Measurements from ENCODE around the genes WWC2, CLDN22 and CDKN2AIP.

DNA sequence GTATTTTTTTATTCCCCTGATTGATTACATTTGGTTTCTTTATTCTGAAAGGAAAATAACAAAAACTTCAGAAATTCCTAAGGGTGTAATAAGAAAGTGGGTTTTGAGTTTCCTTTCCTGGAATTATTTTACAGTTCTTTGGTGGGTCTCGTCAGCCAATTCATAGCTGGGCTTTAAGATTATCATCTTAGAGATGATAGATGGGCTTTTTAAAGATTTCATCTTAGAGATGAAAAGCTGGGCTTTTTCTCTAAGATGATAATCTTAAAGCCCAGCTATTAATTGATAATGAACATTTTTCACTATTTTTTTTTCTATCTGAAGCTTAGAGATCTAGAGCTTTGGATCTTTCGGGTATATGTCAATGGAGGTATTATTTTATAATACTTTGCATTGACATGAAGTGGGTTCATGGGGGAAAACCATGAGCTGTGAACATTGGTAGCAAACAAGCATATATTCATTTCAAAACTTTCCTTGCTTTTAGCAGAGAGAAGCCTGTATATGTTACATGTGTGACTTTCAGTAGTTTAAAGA lies 11.2 kb downstream of the SPCS3 start:
- PRO-cap: no peak

GRCh38 chr4:176492571-176493408 lies 173.0 kb downstream of the SPCS3 start:
- PRO-cap: no peak

GRCh38 chr4:176782162-176782678 lies 10.5 kb downstream of the VEGFC start:
- PRO-cap: no peak

GRCh38 chr4:176788872-176789357 lies 3.8 kb downstream of the VEGFC start:
- PRO-cap: no peak

DNA sequence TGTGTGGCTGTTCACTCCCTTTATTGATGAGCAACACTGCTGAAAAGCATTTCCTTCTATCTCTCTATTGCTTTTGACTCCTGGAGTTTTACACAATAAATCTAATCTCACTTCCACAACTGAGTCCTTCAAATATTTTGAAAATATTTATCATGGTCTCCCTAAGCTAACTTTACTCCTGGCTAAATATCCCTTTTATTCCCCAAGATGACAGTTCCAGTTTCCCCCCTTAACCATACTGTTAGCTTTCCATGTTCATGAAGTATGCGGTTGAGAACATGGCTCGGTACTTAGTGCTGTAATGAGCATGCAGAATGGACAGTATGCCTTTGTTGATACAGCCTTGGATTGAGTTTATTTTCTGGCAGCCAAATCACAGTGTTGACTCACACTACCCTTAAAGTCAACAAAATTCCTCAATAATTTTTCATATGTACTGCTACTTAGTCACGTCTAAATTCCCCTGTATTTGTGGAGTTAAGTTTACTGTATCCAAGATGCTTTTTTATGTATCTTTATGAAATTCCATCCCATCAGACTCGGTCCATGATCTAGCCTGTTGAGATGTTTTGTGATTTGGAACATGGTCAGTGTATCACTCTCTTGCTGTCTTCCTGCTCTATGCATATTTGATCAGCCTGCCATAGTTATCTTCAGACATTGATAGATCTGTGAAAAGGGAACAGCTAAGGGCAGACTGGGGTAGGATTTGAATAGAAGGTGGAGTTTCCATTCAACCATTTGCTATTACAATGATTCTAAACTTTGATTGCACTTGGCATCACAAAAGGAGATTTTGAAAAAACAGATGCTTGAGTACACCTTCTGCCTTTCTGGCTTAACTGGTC lies 1.5 kb upstream of the VEGFC start:
- PRO-cap: bidirectional peak, plus-strand start at position 536 of the sequence, minus-strand start at position 303 of the sequence

DNA sequence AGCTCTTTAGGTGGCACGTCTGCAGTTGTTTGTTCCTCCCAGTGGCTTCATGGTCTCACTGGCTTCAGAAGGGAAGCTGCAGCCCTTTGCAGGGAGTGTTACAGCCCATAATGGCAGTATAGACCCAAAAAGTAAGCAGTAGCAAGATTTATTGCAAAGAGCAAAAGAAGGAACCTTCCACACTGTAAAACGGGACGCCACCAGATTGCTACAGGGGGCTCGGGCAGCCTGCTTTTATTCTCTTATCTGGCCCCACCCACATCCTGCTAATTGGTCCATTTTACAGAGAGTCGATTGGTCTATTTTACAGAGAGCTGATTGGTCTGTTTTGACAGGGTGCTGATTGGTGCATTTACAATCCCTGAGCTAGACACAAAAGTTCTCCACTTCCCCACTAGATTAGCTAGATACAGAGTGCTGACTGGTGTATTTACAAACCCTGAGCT lies 164.1 kb upstream of the AGA start:
- PRO-cap: no peak

- PRO-cap: no peak
Measured at GRCh38 chr4:177728579-177728997, 286.4 kb upstream of the AGA start.

- PRO-cap: no peak
Measured at GRCh38 chr4:179719679-179720891, 2277.8 kb upstream of the AGA start.

DNA sequence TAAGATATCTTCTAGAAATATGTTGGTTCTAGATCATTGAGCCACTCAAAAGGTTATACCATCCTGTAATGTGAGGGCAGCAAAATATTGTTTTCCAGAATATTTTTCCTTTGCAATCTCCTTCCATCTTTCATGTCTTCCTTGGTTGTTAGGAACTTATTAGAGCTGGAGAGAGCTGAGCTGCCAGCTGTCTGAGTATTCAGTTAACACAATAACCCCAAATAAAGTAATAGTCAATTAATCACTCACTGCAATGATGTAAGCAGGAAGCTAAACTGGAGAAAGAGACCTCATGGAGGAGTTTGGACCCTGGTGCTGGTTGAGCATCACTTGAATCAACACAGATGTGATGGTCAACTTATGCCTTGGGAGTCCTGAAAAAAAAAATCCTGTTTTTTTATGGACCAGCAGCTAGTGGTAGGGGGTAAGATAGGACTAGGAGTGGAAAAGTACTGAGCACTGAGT lies 2089.3 kb upstream of the TENM3 start:
- PRO-cap: no peak

- PRO-cap: no peak
Measured at GRCh38 chr4:181264798-181265425, 978.3 kb upstream of the TENM3 start.

GRCh38 chr4:181549118-181549590 lies 694.0 kb upstream of the TENM3 start:
- PRO-cap: no peak

DNA sequence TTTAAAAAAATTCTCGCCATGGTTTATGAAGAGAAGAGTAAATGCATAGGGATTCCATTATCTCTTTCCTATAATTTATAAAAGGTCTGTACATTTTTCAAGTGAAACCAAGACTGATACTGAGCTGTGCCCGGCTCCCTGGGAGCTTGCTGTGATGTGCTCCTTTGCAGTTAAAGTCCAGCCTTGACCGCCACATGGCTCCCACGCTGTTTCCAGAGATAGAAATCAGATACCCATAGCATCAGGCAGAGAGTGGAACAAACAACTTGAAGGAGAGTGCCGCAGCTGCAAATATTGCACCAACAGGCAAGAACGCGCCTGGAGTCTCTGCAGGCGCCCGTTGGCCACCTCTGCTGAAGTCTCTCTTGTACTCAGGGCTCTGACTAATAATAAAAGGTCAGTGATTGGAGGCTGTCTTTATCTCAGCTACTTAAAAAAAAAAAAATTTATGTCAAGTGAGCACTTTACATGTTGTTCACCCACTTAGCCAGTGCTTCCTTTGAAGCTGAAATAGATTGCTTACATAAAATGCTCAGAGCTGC lies 31.0 kb upstream of the TENM3 start:
- PRO-cap: no peak

- PRO-cap: unidirectional peak, minus-strand start at chr4:182919130
Measured at GRCh38 chr4:182918714-182919302, 1.6 kb upstream of the DCTD start.

DNA sequence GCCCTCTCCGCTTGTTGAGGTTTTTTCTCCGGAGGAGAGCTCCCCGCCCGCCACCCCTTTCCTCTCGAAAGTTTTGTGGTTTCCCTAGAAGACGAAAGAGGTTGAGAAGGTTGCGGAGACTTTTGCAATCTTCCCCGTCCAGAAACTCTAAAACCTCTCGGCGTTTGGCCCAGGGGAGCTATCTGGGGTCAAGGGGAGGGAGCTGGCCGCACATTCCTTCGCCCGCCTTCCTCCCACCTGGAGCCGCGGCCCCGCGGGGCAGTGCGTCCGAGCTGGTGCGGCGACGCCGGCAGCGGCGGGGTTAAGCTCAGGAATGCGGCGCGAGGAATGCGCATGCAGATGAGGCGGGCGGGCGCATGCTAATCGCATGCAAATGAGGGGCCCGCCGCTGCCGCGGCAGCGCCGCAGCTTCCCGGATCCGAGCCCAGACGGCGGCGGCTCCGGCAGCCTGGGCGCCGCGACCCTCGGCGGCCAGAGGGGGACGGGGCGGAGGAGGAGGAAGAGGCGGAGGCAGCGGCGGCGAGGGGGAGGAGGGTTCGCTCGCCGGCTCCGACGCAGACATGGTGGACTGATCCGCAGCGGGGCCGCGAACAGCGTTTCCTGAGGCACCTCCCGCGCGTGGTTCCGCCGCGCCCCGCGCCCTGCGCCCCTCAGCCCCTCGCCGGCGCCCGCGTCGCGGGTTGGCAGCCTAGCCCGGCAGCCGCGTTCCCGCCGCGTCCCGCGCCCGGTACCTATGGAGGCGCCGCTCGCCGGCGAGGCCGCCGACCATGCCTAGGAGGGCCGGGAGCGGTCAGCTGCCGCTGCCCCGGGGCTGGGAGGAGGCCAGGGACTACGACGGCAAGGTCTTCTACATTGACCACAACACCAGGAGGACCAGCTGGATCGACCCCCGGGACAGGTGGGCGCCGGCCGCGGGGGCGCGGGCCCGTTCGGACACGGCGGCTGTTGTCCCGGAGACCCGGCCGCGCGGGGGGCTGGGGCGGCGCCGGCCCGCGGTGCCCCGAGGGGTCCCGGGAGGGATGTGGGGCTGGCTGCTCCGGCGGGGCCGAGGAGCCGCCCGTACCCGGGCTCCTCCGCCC lies at the start of gene WWC2:
Gene WWC2, plus strand, starts transcription at position 533 of the 1,079 bp plus-strand sequence.
- PRO-cap: bidirectional peak, plus-strand start at position 427 of the sequence, minus-strand start at position 315 of the sequence

GRCh38 chr4:183279939-183280478 lies 40.1 kb downstream of the CLDN22 start:
- PRO-cap: no peak

- PRO-cap: no peak
Measured at GRCh38 chr4:183320053-183320330, at the start of gene CLDN22. TSS of gene CLDN22 (minus strand) at chr4:183320276.

GRCh38 chr4:183408635-183409334 lies 35.7 kb upstream of the CDKN2AIP start:
- PRO-cap: no peak

DNA sequence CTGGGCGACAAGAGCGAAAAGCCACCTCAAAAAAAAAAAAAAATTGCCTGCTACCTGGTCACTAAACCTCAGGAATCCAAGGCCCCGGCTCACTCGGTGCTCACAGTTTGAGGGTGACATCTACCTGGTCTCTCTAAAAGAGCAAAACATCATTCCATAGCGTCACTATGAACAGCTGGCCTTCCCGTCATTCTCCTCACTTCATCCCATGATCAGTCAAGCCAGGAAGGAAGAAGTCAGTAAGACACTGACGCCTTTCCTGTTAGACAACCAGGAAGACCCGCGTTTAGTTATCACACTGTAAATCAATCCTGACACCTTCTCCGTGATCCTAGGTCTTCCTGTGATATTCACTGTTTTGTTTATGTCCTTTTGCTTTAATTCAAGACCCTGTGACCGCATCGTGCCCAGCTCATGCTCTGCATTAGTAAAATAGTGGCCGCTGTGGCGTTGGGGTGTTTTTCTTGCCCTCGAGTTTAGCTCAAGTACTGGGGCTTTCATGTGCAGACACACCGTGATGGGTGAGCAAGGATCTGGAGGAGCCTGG lies 31.6 kb upstream of the CDKN2AIP start:
- PRO-cap: unidirectional peak, minus-strand start at position 203 of the sequence

DNA sequence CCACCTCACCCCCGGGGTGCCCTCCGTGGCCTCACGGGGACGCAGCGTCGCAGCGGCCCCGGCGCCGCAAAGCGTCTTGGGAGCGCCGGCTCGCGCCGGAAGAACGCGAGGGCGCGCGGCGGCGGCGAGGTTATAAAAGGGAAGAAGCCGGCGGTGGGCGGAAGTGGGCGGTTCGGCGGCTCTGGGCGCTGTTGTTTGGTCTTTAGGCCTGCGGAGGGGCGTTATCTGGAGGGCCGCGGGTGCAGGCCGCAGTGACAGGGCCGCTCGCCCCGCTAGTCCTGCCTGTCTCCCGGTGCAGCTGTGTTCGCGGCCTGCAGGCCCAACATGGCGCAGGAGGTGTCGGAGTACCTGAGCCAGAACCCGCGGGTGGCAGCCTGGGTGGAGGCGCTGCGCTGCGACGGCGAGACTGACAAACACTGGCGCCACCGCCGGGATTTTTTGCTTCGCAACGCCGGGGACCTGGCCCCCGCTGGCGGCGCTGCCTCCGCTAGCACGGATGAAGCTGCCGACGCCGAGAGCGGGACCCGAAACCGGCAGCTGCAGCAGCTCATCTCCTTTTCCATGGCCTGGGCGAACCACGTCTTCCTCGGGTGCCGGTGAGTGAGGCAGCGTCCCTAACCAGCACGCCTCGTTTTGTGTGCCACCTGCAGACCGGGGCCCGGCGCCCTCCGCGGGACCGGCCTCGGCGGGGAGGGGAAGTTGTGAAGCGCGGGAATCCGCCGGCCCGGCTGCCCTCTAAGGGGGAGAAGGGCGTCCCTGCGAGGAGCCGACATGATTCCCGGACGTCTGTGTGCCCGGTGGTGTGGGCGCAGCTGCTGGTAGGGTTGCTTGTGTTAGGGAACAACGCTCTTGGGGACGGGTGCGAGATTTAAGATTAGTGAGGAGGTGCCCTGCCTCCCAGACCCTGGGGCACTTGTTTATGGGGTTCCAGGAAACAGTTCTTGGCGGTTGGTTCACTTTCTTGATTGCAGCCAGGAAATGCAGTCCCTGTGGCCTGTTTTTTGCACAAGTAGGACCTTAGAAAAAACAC lies at the start of gene CDKN2AIP:
Gene CDKN2AIP, plus strand, starts transcription at position 163 of the 1,030 bp plus-strand sequence.
- PRO-cap: bidirectional peak, plus-strand start at position 163 of the sequence, minus-strand start at position 78 of the sequence; unidirectional peak, minus-strand start at position 418 of the sequence; unidirectional peak, minus-strand start at position 906 of the sequence

DNA sequence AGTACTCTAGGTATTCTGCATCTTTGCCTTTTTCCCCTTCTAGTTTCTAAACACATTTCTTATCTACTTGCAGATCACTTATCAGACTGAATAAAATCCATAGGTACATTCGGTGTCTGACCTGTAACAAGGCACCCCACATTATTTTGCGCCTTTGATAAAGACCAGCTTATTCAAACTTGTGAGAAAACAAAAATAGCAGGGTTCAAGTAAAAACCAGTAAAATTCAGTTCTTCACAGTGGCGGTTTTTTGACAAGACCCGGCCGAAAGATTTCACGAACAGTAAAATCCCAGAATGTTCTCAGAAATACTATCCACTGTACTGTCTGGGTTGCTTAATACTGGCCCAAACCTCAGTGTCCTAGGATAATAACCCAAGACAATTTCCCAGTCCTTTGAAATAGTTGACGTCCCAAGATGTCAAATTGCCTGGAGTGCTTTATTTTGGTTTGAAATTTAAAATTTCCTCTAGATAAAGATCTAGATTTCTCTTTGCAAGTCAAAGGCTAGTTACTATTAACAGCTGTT lies 1.8 kb upstream of the ING2 start:
- PRO-cap: no peak